Ovary (tissue), 7 donors: ENCODE measurements around the genes ZMAT3 and B3GNT5.

- PRO-cap, 7 experiments: no peak in any of the 7 experiments
- RAMPAGE, long total RNA, 2 experiments: no peak in any of the 2 experiments
These were observed 200.0 kb downstream of the KCNMB2 start for GRCh38 chr3:178736187-178736735.

DNA sequence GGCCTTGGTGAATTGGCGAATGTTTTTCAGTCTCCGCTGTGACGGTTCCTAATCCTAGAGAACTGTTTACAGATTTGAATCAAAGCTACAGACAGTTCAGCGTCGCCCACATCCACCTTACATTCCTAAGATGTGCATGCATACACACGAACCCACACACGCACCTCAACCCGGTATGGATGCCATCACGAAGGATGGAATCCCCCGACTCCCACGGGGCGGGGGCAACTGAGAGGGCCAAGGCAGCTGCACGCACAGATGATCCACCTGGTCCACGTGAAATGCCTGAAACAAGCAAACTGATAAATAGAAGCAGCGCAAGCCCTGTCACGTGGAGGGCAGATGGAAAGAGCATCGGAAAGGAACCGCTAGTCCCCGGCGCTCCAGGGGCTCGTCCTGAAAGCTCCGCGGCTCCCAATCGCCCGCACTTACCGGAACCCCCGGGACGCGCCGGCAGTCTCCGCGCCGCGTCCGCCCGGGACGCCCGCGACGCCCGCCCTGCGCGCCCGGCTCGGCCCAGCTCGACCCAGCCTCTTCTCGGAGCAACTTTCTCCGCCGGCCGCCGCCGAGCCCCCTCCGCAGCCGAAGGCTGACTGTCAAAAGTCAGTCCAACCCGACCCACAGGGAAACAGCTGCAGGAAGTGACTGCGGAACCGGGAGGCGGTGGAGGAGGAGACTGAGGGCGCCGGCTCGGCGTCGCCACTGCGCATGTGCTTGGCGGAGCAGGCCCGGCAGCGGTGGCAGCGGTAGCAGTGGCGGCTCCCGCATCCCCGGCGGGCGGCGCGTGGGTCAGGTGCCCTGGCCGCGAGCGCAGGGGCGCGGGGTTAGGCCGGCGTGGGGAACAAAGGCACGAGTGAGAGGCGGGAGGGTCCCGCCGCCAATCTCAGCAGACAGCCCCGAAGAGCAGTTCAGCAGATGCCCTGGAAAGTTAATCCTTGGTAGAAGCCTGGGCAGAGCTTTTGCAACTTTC, at the start of gene ZMAT3:
ZMAT3 (minus strand) TSS at position 647 of the 970 bp plus-strand sequence.
- PRO-cap, 7 experiments: peak in 7 of 7 experiments; most common plus-strand start position 725 of the sequence (in 7); most common minus-strand start position 595 of the sequence (in 7)
- RAMPAGE, long total RNA, 2 experiments: no peak in any of the 2 experiments

DNA sequence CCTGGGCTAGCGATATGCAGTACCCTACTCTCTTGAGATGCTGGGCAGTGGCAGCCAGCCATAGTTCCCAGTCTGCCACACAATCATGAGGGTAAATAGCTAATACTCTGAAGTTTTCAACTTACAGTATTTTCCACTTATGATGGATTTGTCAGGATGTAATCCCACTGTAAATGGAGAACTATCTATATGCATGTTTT, 10.7 kb upstream of the KCNMB3 start:
- PRO-cap, 7 experiments: no peak in any of the 7 experiments
- RAMPAGE, long total RNA, 2 experiments: no peak in any of the 2 experiments

GRCh38 chr3:179346106-179346564, 1.4 kb upstream of the MFN1 start:
- PRO-cap, 7 experiments: peak in 1 of 7 experiments; most common minus-strand start chr3:179346429 (in 1)
- RAMPAGE, long total RNA, 2 experiments: no peak in any of the 2 experiments

- PRO-cap, 7 experiments: no peak in any of the 7 experiments
- RAMPAGE, long total RNA, 2 experiments: no peak in any of the 2 experiments
These were observed 135.8 kb downstream of the USP13 start for GRCh38 chr3:179788448-179789205.

GRCh38 chr3:180870720-180871208, 41.7 kb upstream of the FXR1 start:
- PRO-cap, 7 experiments: peak in 3 of 7 experiments; most common minus-strand start chr3:180870978 (in 3)
- RAMPAGE, long total RNA, 2 experiments: no peak in any of the 2 experiments

DNA sequence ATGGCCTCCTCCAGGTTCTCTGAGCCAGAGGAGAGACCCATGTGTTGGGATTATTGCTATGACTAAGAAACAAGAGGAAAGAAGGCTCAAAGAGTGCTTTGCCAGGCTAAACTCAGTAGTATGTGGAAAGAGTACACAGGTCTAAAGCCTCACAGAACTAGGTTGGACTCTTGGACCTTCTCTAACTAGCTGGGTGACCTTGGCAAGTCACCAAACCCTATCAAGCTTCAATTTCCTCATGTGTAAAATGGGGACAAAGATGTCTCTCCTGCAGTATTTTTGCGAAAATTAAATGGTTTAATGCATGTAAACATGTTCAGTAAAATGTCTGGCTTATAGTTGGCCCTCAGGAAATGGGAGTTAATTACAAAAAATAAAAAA, 532.9 kb downstream of the SOX2 start:
- PRO-cap, 7 experiments: no peak in any of the 7 experiments
- RAMPAGE, long total RNA, 2 experiments: no peak in any of the 2 experiments

GRCh38 chr3:182714117-182714440, 79.2 kb upstream of the ATP11B start:
- PRO-cap, 7 experiments: no peak in any of the 7 experiments
- RAMPAGE, long total RNA, 2 experiments: no peak in any of the 2 experiments

GRCh38 chr3:182793104-182793275, 314 bp upstream of the ATP11B start:
- PRO-cap, 7 experiments: peak in 2 of 7 experiments; most common plus-strand start chr3:182793190 (in 2); most common minus-strand start chr3:182793176 (in 2)
- RAMPAGE, long total RNA, 2 experiments: no peak in any of the 2 experiments

DNA sequence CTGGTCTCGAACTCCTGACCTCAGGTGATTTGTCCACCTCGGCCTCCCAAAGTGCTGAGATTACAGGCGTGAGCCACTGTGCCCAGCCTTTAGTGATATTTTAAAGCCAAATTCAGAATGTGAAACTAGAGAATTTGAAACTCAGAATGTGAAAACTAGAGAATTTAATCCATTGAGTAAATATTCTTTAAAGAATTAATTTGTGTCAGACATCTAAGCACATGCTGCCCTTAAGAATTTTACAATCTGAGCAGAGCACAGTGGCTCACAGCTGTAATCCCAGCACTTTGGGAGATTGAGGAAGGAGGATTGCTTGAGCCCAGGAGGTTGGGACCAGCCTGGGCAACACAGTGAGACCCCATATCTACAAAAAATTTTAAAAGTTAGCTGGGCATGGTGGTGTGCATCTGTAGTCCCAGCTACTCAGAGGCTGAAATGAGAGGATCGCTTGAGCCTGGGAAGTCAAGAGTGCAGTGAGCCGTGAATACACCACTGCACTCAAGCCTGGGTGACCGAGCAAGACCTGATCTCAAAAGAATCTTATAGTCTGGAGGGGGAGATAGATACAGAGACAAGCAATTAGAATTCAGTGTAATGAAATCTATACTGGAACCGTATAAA, 21.1 kb downstream of the ATP11B start:
- PRO-cap, 7 experiments: no peak in any of the 7 experiments
- RAMPAGE, long total RNA, 2 experiments: no peak in any of the 2 experiments

DNA sequence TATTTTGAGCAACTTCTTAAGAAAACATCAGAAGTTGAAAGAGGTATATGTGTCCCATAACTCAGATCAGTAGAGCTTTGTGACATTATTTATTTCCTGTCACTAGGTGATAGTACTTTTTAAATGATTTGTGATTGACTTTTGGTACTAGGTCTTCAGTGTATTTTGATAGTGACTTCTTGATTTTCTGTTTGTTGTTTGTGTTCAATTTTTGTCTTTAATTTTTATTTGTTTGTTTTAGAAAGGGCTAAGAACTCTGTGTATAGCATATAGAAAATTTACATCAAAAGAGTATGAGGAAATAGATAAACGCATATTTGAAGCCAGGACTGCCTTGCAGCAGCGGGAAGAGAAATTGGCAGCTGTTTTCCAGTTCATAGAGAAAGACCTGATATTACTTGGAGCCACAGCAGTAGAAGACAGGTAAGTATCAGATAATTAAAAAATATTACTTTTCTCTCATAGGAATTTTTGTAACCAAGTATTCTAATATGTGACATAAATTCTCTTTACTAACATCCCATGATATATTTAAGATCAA, 78.9 kb downstream of the ATP11B start:
- PRO-cap, 7 experiments: no peak in any of the 7 experiments
- RAMPAGE, long total RNA, 2 experiments: no peak in any of the 2 experiments

DNA sequence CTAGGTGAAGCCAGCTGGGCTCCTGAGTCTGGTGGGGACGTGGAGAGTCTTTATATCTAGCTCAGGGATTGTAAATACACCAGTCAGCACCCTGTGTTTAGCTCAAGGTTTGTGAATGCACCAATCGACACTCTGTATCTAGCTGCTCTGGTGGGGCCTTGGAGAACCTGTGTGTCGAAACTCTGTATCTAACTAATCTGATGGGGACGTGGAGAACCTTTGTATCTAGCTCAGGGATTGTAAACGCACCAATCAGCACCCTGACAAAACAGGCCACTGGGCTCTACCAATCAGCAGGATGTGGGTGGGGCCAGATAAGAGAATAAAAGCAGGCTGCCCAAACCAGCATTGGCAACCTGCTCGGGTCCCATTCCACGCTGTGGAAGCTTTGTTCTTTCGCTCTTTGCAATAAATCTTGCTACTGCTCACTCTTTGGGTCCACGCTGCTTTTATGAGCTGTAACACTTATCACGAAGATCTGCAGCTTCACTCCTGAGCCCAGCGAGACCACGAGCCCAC, 2.1 kb upstream of the MCCC1 start:
- PRO-cap, 7 experiments: no peak in any of the 7 experiments
- RAMPAGE, long total RNA, 2 experiments: no peak in any of the 2 experiments

DNA sequence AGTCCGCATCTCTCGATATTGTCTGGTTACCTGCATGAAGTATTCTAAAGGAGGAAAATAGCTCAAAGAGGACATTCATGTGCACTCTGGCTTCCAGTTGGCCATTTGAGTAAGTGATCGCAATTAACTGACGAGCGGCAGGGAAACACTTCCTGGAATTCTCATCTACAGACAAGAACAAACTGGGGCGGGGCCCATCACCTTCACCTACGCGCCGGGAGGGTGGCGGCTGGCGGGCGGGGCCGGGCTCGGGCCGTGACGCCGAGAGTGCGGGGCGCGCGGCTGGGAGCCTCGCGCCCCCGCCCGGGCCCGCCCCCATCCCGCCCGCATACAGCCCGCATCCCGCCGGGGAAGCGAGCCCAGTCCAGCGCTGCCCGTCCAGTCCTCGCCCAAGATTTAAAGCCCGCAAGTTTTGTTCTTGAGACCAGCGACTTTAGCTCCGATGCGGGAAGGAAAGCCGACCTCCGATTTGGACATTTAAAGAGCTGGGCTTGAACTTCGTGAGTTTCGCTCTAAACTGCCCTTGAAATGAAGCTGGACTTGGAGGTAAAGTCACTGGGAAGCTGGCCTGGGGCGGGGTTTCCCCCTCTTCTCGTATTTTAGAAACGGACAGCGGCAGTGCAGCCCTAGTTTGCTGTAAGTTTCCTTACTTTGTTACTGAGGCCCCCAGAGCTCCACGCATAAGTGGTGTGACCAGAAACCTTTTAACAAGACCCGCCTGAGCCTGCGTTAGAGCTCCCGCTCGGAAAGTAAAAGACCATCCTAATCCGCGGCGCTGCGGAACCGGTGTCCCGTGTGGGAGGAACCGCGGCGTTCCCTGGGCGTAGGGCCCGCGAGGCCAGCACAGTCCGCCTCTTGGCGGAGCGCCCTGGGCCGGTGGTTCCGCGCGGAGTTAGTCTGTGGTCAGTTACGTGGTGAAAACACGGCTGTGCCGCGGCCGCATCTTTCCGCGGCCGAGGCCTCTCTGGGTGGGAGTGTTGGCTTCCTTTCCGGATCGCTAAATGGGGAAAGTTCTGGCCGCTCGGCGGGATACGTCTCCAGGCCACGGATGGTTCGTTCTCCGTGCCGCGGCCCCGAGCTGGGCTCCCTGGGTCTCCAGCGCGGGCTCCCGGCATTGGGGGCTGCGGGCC, at the start of gene B3GNT5:
B3GNT5 (plus strand) TSS at position 327 of the 1,130 bp plus-strand sequence.
- PRO-cap, 7 experiments: peak in 7 of 7 experiments; most common plus-strand start position 340 of the sequence (in 6); most common minus-strand start position 1,089 of the sequence (in 7)
- RAMPAGE, long total RNA, 2 experiments: start-site peak on the plus strand in 1 of 2 experiments, centred at position 348 of the sequence, 49 reads per replicate

- PRO-cap, 7 experiments: no peak in any of the 7 experiments
- RAMPAGE, long total RNA, 2 experiments: no peak in any of the 2 experiments
These were observed 63.5 kb upstream of the MCF2L2 start for GRCh38 chr3:183491820-183492439.

DNA sequence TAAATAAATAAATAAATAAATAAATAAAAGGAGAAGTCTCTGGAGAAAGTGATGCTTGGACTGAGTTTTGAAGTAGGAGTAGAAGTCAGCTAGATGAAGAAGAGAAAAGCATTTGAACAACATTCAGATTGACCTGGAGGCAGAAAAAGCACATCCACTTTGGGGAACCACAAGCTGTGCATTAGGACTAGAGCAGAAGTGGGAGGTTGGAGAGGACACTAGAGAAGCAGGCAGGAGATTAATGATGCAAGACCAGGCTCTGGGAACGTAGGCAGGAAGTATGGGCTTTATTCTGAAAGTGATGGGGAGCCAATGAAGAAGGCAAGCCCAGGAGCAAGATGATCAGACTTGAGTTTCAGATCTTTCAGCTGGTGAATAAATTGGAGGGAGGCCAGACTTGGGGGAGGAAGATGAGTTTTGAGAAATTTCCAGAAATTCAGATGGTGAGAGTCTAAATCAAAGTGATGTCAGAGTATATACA, 48.6 kb downstream of the KLHL6 start:
- PRO-cap, 7 experiments: no peak in any of the 7 experiments
- RAMPAGE, long total RNA, 2 experiments: no peak in any of the 2 experiments

DNA sequence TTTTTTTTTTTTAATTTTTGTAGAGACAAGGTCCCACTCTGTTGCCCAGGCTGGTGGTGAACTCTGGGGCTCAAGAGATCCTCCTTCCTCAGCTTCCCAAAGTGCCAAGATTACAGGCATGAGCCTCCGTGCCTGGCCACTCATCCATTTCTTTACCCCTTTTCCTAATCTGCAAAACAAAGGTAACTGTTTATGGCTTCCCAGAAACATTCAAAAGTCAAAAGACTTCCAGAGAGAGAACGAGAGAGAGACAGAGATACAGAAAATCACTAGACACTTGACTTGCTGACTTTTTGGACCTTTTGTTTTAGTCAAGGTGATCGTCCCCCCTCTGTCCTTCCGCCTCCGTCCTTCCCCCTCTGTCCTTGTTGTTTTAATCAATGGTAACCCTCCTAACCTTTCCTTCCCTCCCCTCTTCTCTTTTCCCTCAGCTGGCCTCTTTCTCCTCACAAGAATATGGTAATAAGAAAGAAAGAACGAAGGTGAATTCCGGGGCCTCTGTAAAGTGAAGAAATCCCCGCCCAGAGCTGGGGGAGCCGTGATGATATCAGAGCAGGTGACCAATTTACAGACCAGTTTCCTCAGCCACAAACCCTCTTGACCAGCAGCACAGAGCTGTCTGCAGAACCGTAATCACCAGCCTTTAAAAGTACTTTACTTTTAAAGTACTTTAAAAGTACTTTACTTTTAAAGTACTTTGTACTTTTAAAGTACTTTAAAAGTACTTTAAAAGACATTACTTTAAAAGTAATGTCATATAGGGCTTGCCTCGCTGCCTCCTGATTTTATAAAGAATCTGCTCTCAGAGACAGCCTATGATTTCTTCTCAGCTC, 21.9 kb downstream of the KLHL6 start:
- PRO-cap, 7 experiments: no peak in any of the 7 experiments
- RAMPAGE, long total RNA, 2 experiments: no peak in any of the 2 experiments

- PRO-cap, 7 experiments: no peak in any of the 7 experiments
- RAMPAGE, long total RNA, 2 experiments: no peak in any of the 2 experiments
These were observed 14.7 kb downstream of the KLHL6 start for GRCh38 chr3:183540821-183541116.

DNA sequence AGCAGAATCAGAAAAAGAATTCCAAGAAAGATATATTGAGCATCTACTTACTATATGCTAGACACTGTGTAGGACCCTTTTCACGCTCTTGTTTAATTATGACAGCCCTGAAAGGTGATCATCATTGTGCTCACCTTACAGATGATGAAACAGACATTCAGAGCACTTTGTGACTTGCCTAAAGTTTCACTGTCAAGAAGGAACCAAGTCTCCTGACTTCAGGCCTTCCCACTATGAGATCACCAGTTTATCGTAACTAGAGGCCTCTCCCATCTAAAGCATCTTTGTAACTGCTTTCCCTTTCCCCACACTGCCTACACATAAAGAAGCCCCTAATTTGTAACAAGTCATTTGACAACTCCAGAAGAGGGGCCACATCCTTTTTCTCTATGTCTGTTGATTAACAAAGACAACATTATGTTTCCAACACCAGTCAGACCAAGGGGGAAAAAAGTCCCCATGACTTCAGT, 1.2 kb downstream of the KLHL6 start:
- PRO-cap, 7 experiments: no peak in any of the 7 experiments
- RAMPAGE, long total RNA, 2 experiments: no peak in any of the 2 experiments

DNA sequence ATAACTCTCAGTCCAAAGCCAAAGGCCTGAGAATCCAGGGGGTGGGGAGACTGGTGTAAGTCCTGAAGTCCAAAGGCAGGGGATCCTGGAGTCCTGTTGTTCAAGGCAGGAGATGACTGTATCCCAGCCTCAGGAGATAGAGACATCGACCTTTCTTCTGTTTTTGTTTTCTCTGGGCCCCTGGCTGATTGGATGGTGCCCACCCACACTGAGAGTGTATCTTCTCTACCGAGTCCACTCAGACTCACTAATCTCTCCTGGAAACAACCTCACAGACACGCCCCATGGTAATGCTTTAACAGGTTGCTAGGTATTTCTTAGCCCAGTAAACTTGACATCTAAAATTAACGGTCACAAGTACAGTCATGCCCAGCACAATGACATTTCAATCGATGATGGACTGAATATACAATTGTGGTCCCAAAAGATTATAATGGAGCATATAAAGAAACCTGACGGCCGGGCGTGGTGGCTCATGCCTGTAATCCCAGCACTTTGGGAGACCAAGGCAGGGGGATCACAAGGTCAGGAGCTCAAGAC, 1.5 kb upstream of the KLHL6 start:
- PRO-cap, 7 experiments: no peak in any of the 7 experiments
- RAMPAGE, long total RNA, 2 experiments: start-site peak on the minus strand in 1 of 2 experiments, centred at position 253 of the sequence, 6 reads per replicate

- PRO-cap, 7 experiments: no peak in any of the 7 experiments
- RAMPAGE, long total RNA, 2 experiments: no peak in any of the 2 experiments
These were observed 6.0 kb upstream of the KLHL24 start for GRCh38 chr3:183629305-183629943.